Peripheral blood mononuclear cell (primary cell): ENCODE results near the gene JMJD6.

- PRO-cap, 8 experiments: peak in 7 of 8 experiments; most common plus-strand start chr17:76266207 (in 3); most common minus-strand start chr17:76265968 (in 2)
These were observed 1.0 kb downstream of the UBALD2 start for GRCh38 chr17:76265795-76266905.

- PRO-cap, 8 experiments: no peak in any of the 8 experiments
These were observed 6.4 kb downstream of the UBALD2 start for GRCh38 chr17:76271604-76271816.

- PRO-cap, 8 experiments: peak in 4 of 8 experiments; most common plus-strand start chr17:76275254 (in 4)
These were observed 9.9 kb downstream of the UBALD2 start for GRCh38 chr17:76274936-76275481.

GRCh38 chr17:76345291-76345943, 8.3 kb downstream of the PRPSAP1 start:
- PRO-cap, 8 experiments: no peak in any of the 8 experiments

GRCh38 chr17:76375562-76375841, 8.9 kb upstream of the SPHK1 start:
- PRO-cap, 8 experiments: no peak in any of the 8 experiments

DNA sequence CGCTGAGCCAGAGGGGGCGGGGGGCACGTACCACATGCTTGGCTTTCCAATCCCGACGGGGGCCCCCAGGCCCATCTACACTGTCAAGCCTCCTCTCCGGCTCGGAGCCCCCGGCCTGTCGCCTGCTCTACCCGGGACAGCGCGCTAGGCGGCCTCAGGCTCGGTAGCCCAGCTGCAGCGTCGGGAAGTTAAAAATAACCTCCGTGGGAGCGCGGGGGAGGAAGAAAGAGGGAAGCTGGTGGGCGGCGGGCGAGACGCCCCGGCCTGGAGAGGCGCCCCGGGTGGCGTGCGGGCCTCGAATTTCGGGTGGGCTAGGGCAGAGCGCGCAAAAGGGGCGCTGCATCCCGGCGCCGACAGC, 615 bp upstream of the SPHK1 start:
- PRO-cap, 8 experiments: peak in 7 of 8 experiments; most common plus-strand start position 219 of the sequence (in 5); most common minus-strand start position 138 of the sequence (in 4)

GRCh38 chr17:76387108-76387791, 2.8 kb downstream of the SPHK1 start:
- PRO-cap, 8 experiments: no peak in any of the 8 experiments

GRCh38 chr17:76398004-76398676, 13.7 kb downstream of the SPHK1 start:
- PRO-cap, 8 experiments: no peak in any of the 8 experiments

GRCh38 chr17:76487549-76488019, 13.6 kb downstream of the RHBDF2 start:
- PRO-cap, 8 experiments: no peak in any of the 8 experiments

DNA sequence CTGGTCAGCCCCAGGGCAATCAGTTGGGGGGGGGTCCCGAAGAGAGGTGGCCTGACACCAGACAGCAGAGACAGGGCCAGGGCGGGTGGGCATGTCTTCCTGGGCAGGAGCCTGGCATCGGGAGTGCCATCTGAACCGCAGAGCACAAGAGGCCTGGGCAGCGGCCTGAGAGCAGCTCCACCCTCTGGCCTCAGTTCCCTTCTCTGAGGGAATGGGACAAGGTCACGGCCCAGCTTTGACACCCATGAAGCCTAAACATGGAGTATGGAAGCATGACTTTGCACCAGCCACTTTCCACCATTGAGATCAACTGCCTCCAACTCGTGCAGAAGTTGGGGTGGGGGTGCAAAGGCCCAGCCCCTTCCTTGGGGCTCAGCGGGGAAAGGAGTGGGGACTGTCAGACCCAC, 9.8 kb downstream of the RHBDF2 start:
- PRO-cap, 8 experiments: peak in 3 of 8 experiments; most common minus-strand start position 125 of the sequence (in 3)

- PRO-cap, 8 experiments: no peak in any of the 8 experiments
These were observed 18.1 kb downstream of the CYGB start for GRCh38 chr17:76519357-76519823.

DNA sequence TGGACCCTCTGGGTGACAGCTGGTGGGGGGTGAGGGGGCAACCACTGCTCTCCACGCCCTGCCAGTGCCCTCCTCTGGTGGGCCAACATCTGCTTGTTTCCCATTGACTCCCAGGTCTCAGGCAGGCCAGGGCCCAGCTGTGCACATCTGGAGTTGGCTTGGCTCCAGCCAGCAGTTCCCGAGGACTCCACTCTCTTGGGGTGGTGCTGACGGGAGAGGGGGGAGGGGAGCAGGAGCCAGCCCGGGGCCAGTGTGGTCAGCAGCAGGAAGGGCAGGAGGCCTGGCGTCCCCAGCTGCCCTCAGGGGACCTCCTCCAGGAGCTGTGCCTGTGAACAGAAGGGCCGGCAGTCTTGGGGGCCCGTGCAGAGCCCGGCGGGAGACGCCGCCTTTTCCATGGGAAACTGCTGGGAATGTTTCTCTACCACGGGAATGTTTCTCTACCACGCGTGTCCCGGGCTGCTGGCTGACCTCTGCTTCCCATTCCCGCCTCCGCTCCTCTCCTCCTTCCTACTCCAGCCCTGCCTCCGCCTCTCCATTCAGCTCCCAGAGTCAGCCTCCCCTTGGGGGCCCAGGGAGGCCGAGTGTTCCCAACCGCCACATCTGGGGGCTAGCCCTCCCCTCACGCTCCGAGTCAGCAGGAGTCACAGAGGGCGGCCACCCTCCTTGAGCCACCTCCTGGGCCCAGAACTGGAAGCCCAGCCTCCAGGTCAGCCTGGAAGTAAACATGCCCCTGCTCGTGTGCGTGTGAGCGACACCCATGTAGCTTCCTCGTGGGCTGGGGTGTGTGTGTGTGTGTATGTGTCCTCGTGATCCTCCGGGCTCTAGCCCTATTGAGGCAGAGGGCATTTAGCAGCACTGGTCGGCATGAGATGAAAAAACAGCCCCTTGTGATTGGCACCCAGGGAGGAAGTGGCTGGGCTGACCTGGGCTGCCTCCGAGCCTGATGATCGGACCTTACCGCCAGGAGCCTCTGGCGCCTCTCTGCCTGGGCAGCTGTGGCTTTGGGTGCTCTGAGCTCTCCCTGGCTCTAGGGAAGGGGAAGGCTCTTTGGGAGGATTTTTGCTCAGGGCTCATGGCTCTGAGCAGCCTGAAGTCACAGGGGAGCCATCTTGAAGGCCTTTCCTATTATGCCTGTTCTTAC, 7.4 kb downstream of the CYGB start:
- PRO-cap, 8 experiments: no peak in any of the 8 experiments

DNA sequence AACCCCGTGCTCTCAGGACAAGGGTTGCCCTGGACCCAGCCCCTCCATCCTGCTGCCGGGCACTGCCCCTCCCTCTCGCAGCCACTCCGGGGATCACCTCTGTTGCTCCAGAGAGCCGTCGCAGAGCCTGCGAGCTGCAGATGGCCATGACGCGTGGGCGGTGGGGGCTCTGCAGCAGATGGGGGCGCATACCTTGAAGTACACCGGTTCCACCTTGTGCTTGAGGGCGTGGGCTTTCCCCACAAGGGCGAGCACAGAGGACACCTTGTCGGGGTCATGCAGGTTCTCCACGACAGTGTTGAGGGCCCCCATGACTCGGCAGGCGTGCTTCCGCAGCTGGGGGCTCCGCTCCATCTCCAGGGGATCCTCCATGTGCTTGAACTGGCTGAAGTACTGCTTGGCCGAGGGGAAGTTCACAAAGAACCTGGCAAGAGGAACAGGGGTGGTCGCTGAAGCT, 6.2 kb downstream of the CYGB start:
- PRO-cap, 8 experiments: no peak in any of the 8 experiments

- PRO-cap, 8 experiments: no peak in any of the 8 experiments
These were observed 22.2 kb downstream of the ST6GALNAC2 start for GRCh38 chr17:76563444-76563890.

GRCh38 chr17:76566881-76567371, 18.7 kb downstream of the ST6GALNAC2 start:
- PRO-cap, 8 experiments: peak in 3 of 8 experiments; most common plus-strand start chr17:76567191 (in 3)

DNA sequence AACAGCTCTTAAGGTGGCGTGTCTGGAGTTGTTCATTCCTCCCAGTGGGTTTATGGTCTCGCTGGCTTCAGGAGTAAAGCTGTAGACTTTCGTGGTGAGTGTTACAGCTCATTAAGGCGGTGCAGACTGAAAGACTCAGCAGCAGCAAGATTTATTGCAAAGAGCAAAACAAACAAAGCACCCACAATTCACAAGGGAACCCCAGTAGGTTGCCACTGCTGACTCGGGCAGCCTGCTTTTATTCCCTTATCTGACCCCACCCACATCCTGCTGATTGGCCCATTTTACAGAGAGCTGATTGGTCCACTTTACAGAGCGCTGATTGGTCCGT, 28.5 kb upstream of the ST6GALNAC2 start:
- PRO-cap, 8 experiments: peak in 1 of 8 experiments; most common minus-strand start position 200 of the sequence (in 1)

DNA sequence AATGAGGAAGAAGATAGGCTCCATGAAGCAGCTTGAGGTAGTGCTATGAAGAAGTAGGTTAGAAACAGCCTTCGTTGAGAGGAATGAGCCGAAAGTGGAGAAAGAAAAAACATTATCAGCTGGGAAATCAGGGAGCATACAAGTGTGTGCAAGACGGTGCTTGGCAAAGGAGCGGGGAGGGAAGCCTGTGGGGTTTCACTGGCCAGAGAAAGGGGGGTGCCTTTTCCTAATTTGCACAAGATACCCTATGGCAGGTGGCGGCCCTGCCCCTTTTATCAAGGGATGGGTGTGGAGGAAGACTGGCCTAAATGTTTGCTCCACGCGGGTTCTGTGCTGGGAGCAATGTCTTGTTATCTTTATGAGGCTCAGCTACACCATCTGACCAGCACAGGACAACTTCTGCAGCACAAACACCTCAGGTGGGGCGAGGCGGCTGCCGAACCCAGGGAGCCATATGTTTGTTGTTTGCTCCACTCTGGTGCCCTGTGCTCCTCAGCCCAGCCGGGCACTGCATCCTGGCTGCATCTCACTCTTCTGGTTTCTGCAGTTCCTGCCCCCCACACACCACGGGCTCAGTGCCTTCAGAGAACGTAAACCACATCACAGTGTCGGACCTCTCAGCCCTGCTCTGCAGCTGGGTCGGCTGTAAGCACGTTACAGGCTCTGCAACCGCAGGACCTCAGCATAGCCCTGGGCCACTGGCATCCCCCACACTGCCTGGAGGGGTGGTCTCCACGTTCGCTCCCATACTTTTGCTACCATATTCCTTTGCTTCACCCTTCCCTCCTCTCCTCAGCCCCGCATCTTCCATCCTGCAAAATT, 32.5 kb downstream of the MXRA7 start:
- PRO-cap, 8 experiments: peak in 2 of 8 experiments; most common minus-strand start position 530 of the sequence (in 1)

DNA sequence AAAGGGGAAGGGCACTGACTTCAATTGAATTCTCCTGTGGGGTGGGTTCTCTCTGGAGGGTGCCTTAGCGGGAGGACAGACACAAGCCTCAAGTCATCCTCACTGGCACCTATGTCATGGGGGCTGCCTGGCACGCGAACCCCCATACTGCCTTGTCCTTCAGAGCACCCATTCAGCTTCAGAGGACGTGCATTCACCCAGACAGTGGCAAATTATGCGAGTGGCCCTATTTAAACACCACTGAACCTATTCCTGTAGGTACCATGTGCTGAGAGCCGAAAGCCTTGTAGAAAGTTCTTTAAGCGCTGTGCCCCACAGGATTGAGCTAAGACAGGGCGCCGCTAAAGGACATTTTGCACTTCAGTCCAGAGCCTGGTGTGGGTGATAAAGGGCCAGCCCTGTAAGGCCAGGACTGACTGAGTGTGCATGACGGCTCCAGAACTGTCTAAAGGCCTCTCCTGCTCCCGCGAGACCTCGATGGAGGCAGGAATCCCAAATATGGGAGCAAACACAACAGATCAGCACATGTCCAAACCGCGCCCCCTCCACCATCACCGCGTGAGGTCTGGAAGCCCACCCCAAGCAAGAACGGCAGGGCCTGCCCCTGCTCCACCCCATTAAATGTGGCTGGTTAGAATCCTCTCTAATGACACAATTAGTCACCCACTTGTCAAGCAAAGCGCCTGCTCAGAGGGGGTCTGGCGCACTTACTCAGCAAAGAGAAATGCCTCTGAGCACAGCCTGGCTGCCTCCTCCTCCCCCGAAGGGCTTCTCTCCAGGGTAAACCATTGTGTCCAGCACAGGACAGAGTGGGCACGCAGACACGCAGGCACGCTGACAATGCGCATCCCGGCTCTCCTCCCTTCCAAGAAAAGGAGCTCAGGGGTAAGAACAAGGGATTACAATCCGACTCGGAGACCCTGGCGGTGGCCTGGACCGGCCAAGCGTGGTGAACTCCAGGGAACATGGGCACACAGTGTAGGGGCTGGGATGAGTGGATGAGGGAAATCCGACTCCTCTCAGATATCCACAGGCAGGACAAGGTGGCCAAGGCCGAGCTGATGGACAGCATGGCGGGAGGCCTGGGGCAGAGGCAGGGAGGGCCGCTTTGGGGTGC, 1.6 kb downstream of the MXRA7 start:
- PRO-cap, 8 experiments: no peak in any of the 8 experiments

DNA sequence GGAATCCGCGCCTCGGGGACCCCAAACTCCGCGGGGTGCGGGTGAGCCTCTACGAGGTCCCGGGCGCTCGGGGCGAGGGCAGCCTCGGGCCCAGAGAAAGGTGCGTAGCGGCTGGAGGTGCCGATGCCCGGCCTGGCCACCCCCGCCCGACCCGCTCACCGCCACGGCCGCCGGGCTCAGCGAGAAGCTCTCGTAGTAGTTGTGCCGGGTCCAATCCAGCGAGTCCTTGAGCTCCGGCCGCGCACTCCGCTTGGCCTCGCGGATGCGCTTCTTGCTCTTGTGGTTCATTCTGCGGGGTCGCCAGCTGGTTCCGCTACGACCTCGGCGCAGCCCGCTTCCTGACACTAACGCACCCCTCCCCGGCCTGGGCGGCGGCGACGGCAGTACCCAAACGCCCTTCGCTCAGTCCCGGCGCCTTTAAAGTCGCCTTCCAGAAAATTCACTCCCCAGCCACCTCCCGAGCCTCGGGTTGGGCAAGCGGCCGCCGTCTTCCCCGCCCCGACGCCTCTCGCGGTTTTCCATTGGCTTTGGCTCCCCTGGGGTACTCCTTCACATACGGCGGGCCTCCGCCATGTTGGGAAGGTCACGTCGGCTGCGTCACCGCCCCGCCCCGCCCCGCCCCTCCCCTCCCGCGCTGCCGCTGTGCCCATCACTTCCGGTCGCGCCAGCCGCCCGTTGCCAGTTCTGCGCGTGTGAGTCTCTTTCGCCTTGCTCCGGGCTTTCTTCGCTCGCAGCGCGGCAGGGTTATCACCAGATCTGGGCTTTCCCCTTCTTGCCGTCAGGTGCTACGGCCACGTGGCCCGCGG, at the start of gene JMJD6:
TSS of gene JMJD6 (minus strand) at position 419 of the 806 bp plus-strand sequence.
- PRO-cap, 8 experiments: peak in 8 of 8 experiments; most common plus-strand start position 667 of the sequence (in 8); most common minus-strand start position 419 of the sequence (in 8)

DNA sequence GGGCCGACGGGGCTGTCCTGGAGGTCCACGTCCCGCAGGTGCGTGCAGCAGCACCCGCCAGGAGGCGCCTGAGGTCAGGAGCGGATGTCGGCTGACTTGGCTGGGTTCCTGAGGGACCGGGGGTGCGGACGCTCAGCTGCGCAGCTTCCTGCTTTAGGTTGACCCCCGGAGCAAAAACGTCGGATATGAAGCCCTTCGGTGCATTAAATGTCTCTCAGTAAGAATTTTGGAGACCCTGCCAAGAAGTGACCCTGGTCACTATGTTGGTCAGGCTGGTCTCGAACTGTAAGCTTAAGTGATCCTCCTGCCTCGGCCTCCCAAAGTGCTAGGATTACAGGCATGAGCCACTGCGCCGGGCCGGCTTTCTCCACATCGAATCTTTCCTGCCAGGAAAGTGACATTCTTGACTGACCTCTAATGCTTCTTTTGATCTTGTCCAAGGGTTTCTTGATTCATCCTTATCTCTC, 535 bp downstream of the METTL23 start:
- PRO-cap, 8 experiments: peak in 6 of 8 experiments; most common plus-strand start position 94 of the sequence (in 3); most common minus-strand start position 70 of the sequence (in 5)